GM06990 (cell line): ENCODE data around the gene ZNF330.

DNA sequence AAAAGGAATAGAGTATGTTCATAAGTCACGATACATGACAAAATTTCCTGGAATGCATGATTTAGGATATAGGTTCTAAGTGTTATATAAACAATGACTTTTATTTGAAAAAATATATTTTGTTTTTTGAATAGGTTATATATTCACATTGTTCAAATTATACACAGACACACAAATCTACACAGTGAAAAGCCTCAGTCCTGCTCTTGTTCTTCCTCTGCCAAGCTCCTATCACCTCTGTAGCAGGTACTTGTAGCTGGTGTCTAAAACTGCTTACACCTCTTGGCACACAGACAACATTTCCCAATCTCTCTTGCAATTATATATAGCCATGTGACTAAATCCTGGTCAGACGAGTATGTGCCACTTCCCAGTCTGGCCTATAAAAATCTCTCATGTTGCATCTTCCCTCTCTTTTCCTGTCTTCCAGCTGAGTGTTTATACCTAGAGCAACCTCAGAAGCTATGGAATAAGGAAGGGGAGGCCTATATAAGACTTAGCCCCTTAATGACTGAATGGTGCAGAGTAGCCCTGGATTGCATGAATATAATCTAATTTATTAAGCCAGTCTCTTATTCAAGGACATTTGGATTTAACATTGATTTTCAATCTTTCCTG is 105.9 kb downstream of the RNF150 start:
- RRBS = no CpG with 5 or more reads among the region's 2 CpGs

GRCh38 chr4:141107866-141108347 is 25.4 kb downstream of the RNF150 start:
- RRBS = no CpG with 5 or more reads among the region's 3 CpGs

GRCh38 chr4:141131726-141132064 is 1.6 kb downstream of the RNF150 start:
- RRBS = 11% methylated on average over 1 of the region's 7 CpGs

DNA sequence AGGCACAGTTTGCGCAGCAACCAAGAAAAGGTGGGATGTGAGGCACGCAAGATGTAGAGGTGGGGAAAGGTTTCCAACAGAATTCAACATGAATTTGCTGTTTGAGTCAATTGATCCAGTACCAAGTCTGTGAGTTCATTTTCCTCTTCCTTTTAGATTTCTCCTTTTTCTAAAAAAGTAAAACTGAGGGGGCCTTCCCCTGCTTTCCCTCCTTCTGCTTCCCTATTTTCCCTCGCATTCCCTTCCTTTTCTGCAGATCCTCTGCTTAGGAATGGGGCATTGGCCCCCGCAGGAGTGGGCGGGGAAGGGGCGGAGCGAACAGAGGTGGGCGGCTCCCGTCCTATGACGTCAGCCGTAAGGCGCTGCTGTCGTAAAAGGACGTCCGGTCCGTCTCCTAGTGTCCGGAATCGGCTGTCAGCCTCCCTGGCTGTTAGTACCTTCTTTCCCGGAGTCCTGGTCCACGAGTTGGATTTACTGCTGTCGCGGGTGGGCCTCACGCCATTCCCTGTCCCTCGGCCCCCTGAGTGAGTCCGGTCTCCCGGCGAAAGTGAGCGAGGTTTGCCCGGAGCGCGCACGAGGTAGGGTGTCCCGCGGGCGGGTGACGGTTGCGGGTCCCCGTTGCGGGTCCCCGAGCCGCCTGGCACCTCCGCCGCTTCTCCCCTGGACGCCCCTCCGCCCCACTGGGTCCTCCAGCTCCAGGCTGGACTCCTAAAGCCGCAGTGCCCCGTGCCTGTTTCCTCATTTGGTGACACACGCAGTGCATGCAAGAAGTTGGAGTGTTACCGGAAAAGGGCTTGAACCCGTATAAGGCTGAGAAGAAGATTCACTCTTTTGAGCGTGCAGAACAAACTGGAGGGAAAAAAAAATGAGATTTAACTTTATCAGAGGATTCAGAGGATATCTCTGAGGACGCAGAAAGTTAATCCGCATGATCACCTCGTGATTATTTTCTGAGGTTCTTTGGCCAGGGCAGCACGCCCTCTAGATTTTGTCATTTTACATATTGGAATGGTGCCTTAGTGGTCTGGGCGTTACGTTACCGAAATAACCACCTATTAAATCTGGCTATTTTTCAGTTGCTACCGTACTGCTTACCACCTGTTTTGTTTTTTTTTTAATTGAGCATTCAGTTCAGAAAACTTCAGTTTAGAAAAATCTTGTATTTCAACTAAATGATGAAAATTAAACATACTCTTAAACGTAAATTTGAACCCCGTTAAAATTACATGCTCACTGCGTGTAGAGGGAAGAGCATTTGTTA is at the start of gene ZNF330:
Gene ZNF330 (plus strand): TSS at position 365 of the 1,261 bp plus-strand sequence.
- RRBS = 13% methylated on average over 4 of the region's 62 CpGs

GRCh38 chr4:141349954-141350752 is 129.5 kb downstream of the ZNF330 start:
- RRBS = no CpG with 5 or more reads among the region's 4 CpGs

DNA sequence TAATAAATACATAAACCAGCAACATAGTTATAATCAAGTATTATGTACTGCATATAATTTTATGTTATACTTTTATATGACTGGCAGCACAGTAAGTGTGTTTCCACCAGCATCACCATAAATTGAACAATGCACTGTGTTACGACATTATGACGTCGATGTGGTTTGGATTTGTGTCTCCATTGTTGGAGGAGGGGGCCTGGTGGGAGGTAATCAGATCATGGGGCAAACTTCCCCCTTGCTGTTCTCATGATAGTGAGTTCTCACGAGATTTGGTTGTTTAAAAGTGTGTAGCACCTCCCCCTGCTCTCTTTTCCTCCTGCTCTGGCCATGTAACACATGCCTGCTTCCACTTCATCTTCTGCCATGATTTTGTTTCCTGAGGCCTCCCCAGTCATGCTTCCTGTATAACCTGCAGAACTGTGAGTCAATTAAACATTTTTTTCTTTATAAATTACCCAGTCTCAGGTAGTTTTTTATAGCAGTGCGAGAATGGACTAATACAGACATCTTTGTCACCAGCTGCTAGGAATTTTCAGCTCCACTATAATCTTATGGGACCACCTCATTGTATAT is 21.6 kb downstream of the IL15 start:
- RRBS = no CpG with 5 or more reads among the region's 5 CpGs

DNA sequence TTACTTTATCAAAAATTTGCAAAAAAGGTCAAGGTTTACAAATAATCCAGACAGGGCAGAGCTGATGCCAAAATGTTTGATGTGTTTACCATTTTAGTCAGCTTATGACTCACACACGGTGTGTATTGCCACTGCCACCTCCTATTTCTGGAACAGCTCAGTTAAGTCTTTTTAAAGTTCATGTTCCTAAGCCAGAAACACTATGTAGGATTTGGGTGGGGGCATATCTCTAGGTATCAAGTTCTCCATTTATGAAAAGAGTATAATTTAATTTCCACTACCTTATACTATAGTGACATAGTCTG is 580.5 kb downstream of the INPP4B start:
- RRBS = no CpG with 5 or more reads among the region's 1 CpG

DNA sequence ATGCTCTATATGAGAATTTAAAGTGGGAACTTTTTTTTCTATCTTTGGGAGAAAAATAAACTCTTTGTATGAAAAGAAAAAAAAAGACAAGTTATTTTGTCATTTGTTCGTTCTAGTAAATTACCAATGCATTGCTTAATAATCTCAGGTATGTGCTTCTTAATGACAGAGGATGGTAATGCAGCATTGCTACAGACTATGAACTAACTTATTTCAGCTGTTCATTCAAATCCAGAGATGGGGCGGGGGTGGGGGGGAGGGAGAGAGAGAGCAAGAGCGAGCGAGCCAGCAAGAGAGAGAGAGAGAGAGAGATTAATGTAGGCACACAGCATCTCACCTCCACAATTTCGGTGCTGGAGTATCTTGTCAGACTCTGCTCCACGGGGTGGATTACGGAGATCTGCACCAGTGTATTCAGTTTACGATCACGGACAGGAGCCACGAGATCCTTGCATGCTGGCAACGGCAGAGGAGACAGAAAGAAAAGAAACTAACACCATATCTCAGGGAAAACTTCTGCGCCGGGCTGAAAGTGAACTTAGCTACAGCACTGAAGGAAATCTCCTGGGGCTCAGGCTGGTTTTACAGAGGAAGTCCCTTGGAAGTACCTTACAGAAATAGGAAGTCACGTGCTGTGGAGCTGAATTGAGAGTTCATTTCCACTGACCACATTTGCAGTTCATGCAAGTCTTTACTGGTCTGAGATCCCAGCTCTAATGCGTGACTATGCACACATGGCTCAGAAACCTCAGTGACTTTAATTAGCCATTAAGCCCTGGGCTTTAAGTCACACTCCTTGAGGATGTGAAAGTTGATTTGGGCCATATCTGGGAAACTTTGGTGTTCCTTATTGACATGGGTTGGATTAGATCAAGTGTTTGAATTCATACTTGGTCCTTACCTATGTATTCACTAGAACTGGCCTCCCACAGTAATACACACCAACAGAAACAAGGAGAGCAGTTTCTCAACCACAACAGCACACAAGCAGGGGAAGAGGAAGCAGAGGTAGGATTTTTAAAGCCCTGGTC is 440.9 kb downstream of the INPP4B start:
- RRBS = no CpG with 5 or more reads among the region's 15 CpGs

DNA sequence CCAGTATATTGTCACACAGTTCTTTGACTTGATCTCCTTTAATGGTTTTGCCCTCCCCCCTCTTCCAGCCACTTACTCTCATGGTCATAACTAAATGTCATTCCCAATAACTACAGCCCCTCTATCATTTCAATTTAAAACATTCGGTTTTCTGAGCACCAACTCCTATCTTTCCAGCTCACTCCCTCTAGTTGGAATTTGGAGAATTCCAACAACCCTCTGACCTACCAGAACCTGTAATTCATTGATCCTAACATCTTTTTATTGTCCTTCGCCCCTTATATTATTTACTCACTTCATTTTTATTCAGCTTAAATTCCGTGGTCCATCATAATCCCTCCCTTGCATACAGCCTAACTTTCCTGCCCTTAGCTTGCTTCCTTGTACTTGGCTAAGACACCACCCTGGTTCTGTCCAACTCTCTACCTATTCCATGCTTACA is 21.6 kb upstream of the USP38 start:
- RRBS = no CpG with 5 or more reads among the region's 3 CpGs

GRCh38 chr4:143186675-143187034 is 1.9 kb downstream of the USP38 start:
- RRBS = no CpG with 5 or more reads among the region's 6 CpGs

DNA sequence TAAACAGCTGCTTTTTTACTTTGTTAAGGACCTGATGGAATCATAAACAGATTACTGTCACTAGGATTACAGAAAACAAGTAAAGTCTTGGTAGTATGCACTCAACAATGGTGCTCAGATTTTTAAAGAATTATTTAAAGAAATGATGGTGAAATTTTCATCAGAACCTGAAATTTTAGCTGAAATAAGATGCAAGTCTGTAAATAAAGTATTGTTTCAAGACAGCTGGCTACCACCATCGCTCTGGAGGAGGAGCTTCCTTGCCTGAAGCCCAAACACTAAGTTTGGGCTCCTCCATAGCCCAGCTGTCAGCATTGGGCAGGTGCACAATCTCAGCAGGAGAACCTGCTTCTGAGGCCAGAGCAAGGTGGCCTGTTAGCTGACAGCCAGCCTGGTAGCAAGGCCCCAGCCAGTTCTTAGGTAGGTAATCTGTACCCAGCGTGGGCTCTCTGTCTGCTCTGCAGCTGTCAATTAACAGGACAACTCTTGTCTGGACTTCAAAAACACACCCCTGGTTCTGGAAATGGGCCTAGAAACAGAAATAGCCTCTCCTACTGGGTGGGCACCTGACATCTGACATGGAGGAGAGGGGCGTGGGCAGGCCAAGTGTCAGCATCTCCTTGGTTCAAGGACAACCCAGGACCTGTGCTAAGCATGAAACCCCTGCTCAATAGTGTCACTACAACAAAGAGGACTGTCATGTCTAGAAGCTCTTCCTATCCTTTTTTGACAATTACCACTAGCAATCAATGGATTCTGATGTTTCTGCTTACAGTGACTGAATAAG is 4.7 kb downstream of the GAB1 start:
- RRBS = no CpG with 5 or more reads among the region's 3 CpGs

DNA sequence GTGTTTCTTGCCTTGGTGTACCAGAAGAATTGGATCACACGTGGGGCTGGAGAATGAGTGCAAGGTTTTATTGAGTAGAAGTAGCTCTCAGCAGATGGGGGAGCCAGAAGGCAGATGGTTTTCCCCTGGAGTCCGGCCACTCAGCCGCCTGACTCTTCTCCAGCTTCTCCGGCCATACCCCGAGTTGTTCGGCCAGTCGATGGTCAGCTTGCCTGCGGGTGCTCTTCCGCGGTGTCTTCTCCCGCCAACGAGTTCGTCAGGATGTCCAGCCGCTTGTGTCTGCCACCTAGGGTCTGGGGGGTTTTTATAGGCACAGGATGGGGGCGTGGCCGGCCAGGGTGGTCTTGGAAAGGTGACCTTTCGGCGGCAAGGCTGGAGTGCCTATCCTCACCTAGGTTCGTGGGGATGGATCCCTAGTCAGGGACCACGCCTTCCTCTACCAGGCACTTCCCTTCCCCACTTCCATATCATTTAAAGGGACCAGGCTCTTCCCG is 14.6 kb downstream of the GAB1 start:
- RRBS = no CpG with 5 or more reads among the region's 21 CpGs

- RRBS = no CpG with 5 or more reads among the region's 2 CpGs
Measured at GRCh38 chr4:143372192-143373073, 35.8 kb downstream of the GAB1 start.

DNA sequence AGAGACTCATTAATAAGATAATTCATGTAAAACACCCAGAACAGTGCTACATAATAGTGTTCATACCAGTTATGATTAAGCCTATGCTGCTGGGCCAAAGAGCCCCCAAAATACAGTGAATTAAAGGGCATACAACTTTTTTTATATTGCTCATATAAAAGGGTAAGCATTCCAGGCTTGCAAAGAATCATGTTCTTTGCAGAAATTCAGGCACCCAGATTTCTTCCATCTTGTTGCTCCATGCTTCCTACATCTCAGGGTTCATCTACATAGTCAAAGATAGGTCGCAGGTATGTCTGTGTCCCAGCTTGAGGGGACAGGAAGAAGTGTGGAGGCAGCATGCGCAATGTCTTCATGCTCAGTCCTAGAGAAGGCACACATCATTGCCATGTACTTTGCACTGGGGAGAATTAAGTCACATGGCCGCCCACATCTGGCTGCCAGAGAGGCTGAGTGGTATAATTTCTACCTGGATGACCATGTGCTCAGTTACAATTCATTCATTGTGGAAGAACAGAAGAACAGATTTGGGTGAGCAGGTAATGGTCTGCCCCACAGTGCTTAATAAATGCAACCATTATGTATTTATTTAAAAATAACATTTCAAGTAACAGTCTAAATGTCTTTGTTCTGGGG is 54.0 kb downstream of the GAB1 start:
- RRBS = no CpG with 5 or more reads among the region's 3 CpGs

DNA sequence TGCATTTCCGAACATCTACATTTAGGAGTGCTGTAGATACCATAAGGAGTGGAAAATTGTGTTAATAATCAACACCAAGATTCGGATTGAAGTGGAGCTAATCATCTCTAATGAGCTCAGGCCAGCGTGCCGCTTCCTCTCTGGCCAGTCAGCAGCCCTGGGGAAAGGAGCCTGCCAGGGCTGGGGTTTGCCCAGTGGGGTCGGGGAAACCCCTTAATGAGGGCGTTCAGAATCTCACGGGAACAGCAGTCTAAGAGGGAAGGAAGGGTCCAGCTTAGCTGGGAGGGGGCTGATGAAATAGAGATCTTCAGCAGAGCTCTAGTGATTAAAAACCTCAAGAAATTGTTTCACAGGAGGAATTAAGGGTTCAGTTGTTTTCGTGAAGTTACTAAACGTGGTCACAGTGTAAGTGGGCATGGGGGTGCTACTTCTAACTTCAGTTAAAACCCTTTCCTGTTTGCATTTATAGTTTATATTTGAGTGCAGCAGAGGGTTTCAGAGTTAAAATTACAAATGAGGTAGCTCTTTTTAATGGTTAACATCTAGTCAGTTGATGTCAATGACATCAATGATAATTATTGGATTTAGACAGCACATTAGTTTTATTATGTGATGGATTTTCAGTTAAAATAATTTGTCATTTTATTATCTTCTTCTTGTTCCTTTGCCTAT is 81.4 kb downstream of the GAB1 start:
- RRBS = no CpG with 5 or more reads among the region's 9 CpGs

GRCh38 chr4:143420244-143420643 is 83.6 kb downstream of the GAB1 start:
- RRBS = no CpG with 5 or more reads among the region's 2 CpGs

DNA sequence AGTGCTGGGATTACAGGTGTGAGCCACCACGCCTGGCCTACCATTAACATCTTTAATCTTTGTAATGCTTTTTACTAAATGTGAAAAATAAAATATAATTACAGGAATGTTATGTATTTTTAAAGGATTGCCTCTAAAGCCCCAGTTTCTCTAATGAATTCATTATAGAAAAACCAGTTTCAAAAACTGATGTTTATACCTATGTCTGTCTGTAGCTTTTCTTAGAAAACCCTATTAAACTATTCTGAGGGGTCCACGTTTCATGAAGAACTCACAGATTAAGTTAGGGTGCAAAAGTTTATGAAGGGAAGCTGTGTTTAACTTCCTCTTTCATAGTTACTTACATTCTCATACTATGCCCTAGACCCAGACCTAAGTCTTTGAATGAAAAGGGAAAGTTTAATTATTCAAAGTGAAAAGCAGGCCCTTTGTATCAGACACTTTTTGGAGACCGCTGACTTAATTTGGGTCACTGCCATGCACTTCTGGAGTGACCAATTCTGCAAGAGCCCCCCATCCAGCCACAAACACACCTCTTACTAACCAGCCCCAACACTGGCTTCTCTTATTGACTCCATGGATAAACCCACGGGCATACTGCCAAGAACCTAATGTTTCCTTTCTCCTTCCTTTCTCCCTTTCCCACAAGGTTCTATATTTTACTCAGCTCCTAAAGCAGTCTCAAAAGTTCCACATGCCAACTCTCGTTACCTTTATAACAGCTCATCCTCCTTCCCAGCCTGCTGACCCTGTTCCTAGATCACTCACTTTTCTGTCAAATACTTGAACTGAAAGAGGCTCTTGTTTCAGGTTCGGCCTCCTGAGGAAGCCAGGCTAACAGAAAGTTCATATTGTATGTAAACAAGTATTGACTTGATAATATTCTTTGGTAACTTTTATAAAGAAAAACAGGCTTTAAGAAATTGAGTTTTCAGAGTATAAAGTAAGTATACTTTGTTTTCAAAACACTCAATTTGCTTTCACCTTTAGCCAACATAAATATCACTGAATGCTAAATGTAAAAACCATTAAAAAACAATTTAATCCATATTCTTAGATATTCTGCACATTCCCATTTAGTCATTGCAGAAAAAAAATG is 34.5 kb downstream of the ABCE1 start:
- RRBS = no CpG with 5 or more reads among the region's 6 CpGs

DNA sequence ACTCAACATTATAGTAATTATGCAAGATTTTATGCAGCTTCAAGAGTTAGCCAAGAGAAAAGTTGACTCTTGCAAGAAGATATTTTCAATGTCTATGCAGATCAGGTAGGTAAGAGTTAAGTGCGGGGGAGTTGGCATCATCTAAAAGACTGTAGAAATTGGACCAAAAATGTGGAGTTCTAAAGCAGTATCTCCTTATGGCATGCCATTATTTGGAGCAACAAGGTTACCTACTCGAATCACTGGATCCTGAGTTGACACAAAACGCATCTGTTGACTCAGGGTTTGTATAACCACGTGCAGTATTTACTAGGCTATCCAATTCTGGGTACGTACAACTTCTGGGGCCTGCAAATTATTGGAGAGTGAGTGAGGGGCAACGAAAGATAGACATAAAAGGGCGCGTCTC is 662 bp upstream of the SMAD1 start:
- RRBS = no CpG with 5 or more reads among the region's 8 CpGs

- RRBS = no CpG with 5 or more reads among the region's 6 CpGs
Measured at GRCh38 chr4:145524441-145525328, 43.0 kb downstream of the SMAD1 start.

DNA sequence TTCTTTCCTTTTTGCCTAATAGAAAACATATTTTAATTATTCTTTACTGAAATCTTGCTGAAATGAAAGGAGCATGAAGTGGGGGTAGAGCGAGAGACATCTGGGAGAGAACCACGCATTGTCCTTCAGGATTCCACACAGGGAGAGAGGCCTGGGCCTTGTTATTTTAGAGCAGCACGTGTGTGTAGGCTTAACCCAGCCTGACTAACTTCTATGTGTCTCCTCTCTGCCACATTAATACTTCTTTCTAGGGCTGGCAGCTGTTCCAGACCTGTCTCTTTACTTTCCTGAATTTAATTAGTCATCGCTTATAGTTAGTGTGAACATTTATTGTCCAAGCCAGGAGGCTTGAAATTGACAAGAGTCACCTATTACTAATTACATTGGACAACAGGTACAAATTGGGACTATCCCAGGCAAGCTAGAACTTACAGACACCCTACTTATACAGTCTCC is 51.3 kb downstream of the SMAD1 start:
- RRBS = no CpG with 5 or more reads among the region's 4 CpGs